Calu3 (cell line): ENCODE measurements around the genes USP17L17, USP17L24, USP17L5 and WDR1.

DNA sequence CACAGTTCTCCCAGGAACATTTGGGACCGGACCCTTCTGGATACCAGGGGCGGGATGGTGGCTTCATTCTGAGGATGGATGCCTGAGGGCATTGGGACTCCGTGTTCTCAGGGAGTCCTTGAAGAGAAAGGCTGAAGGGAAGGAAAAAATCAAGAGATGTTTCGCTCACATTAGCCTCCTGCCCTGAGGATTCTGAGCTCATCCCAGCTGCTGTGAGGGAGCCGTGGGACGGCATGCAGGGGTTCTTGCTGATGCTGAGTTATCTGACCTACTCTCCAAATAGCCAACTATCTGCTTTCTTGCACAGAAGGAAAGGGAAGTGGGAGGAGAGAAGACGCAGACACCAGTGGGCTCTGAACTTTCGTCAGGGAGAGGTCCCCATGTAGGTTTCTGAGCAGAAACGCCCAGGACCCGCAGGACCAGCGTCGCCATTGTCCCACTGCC, 13.3 kb upstream of the ABLIM2 start:
- PRO-cap: no peak

DNA sequence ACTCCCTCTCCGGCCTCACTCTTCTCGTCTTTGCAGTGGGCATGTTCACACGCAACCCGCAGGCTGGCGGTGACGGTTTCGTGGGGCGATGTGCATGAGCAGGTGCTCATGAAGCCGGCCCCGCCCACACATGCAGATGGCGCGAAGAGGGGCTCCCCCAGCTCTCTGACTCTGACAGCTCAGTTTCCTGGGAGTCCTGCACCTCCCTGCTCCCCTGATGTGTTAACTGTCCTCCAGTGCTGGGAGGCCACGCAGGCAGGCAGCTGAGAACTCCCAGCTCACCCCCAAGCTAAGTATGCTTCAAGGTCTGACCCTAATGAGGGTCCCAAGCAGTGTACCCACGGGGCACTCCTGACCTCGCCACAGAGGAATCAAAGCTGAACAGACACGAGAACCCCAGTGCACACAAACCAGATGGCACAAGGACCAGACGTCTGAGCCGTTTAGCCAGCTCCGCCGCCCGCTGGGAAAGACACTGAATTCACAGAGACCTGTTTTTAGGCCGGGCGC, 13.8 kb upstream of the ABLIM2 start:
- PRO-cap: no peak

DNA sequence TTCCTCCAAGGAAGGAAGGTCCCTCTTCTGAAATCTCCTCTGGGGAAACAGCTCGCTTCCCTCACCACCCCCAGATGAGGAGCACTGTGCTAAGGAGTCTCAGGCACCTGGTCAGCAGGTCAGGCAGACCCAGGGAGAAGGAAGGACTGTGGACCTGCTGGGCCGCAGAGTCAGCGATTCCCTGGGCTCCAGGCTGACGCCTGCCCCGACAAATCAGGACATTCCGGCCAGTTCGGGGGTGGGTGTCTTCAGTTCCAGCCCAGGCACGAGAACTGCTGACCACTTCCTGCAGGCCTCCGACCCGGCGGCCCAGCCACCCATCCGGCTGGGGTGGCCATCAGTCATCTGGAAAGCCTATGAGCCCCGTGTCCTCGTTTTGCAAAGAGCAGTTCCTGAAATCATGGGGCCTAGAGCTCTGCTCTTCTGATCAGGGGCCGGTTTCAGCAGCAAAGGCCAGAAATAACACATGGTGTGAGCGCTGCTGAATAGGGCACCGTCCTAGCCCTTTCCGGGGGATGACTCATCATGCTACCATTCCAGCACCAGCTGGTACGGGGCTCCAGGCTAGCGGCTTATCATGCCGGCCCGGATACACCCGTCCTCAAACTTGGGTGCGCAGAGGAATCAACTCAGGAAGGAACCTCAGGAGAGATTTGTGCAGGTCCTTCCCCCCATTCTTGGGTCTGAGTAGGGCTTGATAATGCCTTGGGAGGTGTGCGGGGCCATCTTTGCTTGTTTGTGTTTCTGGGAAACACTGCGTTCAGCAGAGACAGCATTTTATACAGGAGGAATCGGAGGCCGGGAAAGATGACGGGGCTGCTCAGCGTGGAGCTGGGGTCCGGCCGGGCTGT, 7.8 kb upstream of the SH3TC1 start:
- PRO-cap: no peak

GRCh38 chr4:8201085-8202148, 2.3 kb downstream of the SH3TC1 start:
- PRO-cap: no peak

DNA sequence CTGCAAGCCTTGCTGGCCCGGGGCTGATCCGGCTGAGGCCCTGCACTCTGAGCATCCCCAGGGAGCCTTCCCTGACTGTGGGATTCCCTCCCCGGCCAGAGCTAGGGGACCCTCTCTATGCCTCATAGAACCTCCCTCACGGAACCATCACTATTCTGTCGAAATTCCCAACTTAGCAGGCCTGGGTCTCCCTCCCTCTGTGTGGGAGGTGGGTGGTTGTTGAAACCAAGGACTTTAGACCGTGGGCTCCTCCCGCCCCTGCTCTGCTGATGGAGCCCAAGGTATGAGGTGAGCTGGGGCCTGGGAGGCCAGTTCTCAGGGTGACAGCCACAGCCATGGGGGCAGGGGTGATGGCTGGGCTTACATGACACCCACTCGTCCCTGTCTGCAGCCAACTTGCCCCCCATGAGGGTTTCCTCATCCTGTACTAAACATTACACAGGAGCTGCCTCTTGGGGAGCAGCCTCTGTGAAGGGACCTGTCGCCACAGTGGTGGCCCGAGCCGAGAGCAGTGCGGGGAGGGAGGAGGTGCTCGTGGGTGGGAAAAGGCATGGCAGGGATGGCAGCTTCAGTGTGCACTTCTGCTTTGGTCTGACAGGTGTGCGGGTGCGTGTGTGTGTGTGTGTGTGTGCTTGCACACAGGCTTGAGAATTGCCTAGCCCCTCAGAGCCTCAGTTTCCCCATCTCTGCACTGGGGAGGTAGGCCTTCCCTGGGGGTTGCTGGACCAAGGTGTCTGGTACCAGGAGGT, 3.8 kb downstream of the SH3TC1 start:
- PRO-cap: no peak

DNA sequence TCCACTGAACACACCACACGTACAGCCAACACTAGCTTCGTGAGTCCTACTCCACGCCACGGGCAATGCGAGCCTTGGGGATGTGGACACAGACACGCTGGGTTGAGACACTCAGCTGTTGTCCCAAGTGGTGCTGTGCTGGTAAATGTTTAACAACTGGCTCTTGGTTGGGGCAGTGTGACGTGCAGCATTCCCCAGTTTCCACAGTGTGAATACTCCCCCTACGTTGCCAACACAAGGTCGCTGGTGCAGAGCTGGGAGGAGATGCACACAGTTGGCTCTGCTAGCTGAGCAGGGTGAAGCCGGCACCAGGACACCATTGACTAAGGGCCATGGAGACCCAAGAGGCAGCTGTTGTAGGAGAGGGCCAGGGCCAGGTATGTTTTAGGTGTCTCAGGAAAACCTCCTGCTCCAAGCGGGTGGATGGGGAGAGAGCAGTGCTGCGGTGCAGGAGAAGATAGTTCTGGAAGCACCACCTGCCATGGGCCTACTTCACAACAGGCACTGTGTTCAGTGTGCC, 65.6 kb downstream of the HTRA3 start:
- PRO-cap: no peak

GRCh38 chr4:8341713-8342066, 72.1 kb downstream of the HTRA3 start:
- PRO-cap: no peak

- PRO-cap: no peak
Observed at GRCh38 chr4:9243501-9244046, at the start of gene USP17L17. Gene USP17L17 (plus strand): TSS chr4:9243879.

GRCh38 chr4:9324928-9325228, at the start of gene USP17L24:
Gene USP17L24 (plus strand): TSS chr4:9325165.
- PRO-cap: no peak

DNA sequence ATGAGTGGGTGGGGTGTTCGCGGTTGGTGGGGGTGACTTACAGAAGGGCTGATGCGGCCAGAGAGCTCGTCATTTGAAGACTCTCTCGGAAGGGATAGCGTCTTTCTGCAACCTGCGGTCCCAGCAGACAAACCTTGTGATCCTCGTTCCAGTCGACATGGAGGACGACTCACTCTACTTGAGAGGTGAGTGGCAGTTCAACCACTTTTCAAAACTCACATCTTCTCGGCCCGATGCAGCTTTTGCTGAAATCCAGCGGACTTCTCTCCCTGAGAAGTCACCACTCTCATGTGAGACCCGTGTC, at the start of gene USP17L5:
USP17L5 (plus strand) TSS at position 158 of the 304 bp plus-strand sequence.
- PRO-cap: no peak

GRCh38 chr4:9947371-9948141, 73.7 kb downstream of the SLC2A9 start:
- PRO-cap: no peak

DNA sequence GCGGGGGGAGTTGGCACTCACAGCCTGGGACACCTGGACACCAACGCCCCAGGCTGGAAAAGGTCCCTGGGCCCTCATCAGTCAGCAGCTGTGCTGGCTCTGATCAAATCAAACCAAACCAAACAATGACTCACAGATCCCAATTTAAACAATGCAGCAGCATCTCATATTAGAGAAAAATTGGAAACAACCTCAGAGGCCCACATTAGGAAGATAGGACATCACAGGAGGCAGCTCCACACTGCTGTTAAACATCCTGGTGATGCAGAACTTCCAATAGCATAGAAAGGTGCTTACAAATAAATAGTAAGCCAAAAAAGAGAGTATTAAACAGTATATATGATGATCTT, 13.0 kb downstream of the SLC2A9 start:
- PRO-cap: no peak

- PRO-cap: no peak
Observed at GRCh38 chr4:10096071-10097057, 20.2 kb downstream of the WDR1 start.

- PRO-cap: no peak
Observed at GRCh38 chr4:10099867-10100190, 16.8 kb downstream of the WDR1 start.

DNA sequence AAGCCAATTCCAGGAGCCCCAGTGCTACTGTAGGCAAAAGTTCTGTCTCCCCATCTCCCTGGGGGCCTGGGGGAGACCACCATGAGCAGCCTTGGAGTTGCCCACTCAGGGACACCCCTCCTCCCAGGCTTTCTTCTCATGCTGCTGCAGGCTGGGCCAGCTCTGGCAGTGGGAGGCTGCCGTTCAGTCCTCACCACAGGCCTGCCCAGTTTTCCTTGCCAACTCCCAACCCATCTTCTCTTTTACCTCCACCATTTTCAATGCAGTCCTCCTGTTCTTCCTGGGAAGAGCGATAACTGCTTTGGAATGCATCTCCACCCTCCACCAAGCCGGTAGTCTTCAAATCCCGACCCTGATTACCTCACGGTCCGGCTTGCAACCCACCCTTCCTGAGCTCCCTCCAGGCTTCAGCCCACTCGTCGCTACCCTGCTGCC, 9.5 kb downstream of the WDR1 start:
- PRO-cap: no peak

DNA sequence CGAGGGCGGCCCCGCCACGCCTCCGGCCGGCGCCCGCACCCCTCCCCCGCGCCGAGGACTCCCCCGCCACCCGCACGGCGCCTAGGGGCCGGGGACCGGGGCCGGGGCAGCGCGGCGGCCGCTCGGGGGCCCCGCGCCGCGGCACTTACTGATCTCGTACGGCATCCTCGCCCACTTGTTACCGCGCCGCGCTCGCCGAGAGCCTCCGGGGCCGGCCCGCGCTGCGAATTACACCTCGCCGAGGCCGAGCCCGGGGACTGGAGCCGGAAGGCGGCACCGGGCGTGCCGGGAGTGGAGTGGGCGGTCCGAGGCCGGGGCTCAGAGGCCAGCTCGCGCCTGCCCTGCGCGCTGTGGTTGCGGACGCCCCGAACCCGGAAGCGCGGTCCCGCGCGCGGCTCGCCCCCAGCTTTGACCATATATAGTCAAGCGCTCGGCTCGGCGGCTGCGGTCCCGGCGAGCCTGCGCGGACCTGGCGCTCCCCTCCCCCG, at the start of gene WDR1:
WDR1 (minus strand) TSS at position 298 of the 488 bp plus-strand sequence.
- PRO-cap: bidirectional peak, plus-strand start at position 42 of the sequence, minus-strand start outside the sequence; bidirectional peak, plus-strand start outside the sequence, minus-strand start at position 251 of the sequence

- PRO-cap: no peak
Observed at GRCh38 chr4:10747227-10747675, 62.7 kb upstream of the CLNK start.

- PRO-cap: no peak
Observed at GRCh38 chr4:11271345-11271544, 157.4 kb downstream of the HS3ST1 start.

GRCh38 chr4:13614079-13615008, 13.2 kb downstream of the BOD1L1 start:
- PRO-cap: no peak

DNA sequence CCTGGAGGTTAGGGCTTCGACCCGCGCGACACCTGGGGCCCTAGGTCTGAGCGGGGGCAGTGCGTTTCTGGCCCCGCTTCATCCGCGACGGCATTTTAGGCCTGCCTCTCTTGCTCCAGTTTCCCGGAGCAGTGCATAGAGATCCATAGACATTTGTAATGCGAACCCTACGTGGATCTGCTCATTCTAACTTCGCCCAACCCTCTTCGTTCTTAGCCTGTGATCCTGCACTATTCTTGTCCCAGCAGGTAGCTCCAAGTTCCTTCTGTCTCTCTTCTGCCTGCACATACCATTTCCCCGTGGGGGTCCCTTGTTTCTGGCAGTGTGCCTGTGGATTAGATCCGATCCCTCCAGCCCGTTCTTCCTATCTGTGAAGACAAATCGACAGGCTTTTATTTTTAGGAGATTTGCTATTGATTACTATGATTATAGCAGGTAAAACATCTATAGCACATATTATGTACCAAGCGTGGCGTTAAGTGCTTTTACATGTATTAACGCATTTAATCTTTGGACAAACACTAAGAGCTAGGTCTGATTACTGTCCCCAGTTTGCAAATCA, 498 bp upstream of the BOD1L1 start:
- PRO-cap: bidirectional peak, plus-strand start at position 157 of the sequence, minus-strand start at position 133 of the sequence